ENCODE measurements around a stretch of chr16.

- RRBS = no CpG with 5 or more reads among the region's 2 CpGs
Measured at GRCh38 chr16:17227464-17227874, 243.3 kb downstream of the XYLT1 start.

- RRBS = 24% methylated on average over 3 of the region's 12 CpGs
Measured at GRCh38 chr16:17277760-17278331, 192.9 kb downstream of the XYLT1 start.

GRCh38 chr16:17302985-17303422 lies 167.8 kb downstream of the XYLT1 start:
- RRBS = no CpG with 5 or more reads among the region's 6 CpGs

- RRBS = no CpG with 5 or more reads among the region's 9 CpGs
Measured at GRCh38 chr16:17339745-17340990, 130.6 kb downstream of the XYLT1 start.

- RRBS = no CpG with 5 or more reads among the region's 10 CpGs
Measured at GRCh38 chr16:17360907-17361456, 109.8 kb downstream of the XYLT1 start.

GRCh38 chr16:17382954-17383497 lies 87.7 kb downstream of the XYLT1 start:
- RRBS = no CpG with 5 or more reads among the region's 9 CpGs

GRCh38 chr16:17468418-17468904 lies 2.3 kb downstream of the XYLT1 start:
- RRBS = no CpG with 5 or more reads among the region's 6 CpGs

DNA sequence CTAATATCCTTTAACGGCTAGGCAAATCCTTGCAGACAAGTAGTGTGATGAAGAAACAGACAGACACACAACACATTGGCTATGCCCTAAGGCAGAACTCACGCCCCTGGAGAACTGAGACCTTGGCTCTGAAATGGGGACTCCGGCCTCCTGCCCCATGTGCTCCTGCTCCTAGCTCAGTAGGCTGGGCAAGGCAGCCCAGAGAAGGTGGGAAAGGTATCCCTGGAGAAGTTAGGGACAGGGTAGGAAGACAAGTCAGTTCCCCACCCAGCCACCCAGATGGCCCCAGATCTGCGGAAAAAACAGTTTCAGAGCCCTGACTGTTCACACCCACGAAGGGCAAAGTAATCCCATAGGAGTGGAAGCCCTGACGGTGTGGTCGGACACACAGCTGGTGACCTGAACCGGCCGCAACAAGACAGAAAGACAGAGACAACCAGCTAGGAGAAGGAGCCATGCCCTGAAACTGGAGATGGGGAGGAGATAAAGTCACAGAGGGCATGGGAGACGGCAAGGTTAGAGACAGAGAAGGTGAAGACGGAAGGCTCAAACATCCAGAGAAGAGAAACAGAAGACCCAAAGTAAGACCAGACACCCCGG lies 1.4 kb downstream of the XYLT1 start:
- RRBS = no CpG with 5 or more reads among the region's 12 CpGs

GRCh38 chr16:17939623-17940212 lies 396.8 kb downstream of the NPIPA8 start:
- RRBS = no CpG with 5 or more reads among the region's 5 CpGs

GRCh38 chr16:18520684-18521179 lies 41.2 kb downstream of the NOMO2 start:
- RRBS = no CpG with 5 or more reads among the region's 19 CpGs

GRCh38 chr16:18524183-18524706 lies 37.7 kb downstream of the NOMO2 start:
- RRBS = no CpG with 5 or more reads among the region's 11 CpGs

DNA sequence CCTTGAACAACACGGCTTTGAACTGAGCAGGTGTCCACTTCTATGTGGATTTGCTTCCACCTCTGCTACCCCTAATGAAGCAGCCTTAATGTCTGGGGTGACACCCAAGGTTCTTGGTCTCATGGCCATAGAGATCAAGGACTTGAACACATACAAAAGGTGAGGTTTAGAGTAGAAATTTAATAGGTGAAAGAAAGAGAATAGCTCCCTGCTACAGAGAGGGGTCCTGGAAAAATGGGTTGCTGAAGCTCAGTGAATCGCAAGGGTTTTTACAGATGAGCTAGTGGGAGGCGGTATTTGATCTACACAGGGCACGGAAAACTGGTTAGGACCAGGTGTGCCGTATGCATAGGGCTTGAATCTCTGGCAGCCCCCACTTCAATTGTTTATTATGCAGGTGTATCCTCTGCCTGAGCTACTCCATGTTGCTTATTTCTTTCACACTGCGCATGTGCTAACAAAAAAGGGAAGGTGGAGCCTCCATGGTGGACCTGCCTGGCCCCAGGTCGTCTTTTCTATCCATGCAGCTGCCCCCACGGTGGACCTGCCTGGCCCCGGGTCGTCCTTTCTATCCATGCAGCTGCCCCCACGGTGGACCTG lies 28.0 kb upstream of the TMC7 start:
- RRBS = no CpG with 5 or more reads among the region's 11 CpGs

GRCh38 chr16:18989175-18989779 lies 5.5 kb downstream of the TMC7 start:
- RRBS = no CpG with 5 or more reads among the region's 11 CpGs

GRCh38 chr16:19384734-19385091 lies 33.0 kb upstream of the TMC5 start:
- RRBS = no CpG with 5 or more reads among the region's 2 CpGs

DNA sequence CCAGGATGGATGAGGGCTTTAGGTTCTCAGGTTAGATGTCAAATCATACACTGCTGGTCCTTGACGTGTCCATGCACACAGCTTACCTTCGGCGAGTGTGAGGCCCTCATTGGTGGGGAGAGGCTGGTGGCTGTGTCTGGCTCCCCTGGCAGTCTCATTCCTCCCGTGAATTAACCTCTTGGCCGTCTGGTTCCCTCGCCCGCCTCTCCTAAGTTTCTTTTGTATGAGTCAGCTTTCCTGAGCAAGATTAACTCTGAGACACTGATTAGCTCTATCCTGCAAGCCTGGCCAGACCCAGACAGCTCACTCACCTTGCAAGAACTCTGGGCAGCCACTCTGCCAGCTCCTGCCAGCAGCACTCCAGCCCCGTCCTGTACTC lies 39.8 kb downstream of the VPS35L start:
- RRBS = no CpG with 5 or more reads among the region's 8 CpGs

DNA sequence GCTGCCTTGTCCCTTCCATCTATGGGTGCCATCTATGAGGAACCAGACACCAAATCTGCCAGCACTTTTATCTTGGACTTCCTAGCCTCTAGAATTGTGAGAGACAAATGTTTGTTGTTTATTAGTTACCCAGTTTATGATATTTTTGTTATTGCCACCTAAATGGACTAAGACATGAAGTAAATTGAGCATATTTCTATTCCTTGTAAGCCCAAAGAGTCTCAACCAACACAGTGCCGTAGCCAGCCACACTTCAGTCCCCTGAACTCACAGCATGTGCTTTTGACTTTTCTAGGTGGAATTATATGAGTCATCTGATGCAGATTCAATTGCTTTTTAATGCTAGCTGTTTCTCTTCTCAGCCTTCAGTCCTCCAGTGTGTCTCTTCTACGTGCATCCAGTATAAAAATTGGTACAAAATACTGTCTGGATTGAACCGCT lies 38.9 kb downstream of the IQCK start:
- RRBS = no CpG with 5 or more reads among the region's 3 CpGs

DNA sequence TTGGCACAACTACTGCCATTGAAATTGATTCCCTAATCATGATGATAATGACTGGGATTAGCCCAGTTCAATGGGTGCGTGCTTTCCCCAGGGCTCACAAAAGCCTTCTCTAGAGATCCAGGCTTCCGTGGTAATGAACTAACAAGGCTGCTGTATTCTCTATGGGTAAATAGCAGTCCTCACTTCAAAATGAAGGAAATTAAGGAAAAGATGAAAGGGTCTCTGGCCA lies 67.4 kb downstream of the GPRC5B start:
- RRBS = no CpG with 5 or more reads among the region's 2 CpGs

DNA sequence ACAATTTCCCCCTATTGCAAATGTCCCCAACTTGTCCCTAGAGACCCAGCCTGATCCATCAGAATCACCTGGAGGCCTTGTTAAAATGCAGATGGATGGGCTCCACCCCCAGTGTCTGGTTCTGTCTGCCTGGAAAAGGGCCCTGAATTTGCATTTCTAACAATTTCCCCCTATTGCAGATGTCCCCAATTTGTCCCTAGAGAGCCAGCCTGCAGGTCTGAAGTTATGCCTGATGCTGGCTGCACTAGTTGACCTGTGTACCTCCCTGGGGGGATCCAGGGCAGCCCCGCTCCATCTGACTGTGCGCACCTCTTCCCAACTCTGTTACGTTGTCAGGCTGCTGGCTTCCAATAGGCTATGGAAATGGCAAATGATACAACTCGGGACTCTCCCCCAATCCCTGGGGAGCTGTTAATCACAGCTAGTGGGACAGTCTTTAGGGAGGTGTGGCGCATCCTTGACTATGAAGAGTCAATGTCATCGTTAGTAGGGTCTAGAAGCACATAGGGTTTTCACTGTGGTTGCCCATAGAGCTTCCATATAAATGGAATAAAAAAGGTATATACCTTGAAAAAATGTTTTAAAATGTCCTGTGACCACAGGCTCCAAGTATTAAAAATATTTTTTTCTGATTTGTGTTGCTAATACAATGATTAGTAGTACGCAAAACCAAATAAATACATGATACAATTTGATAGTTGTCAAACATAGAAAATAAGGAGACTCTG lies 30.1 kb downstream of the GPRC5B start:
- RRBS = no CpG with 5 or more reads among the region's 7 CpGs

DNA sequence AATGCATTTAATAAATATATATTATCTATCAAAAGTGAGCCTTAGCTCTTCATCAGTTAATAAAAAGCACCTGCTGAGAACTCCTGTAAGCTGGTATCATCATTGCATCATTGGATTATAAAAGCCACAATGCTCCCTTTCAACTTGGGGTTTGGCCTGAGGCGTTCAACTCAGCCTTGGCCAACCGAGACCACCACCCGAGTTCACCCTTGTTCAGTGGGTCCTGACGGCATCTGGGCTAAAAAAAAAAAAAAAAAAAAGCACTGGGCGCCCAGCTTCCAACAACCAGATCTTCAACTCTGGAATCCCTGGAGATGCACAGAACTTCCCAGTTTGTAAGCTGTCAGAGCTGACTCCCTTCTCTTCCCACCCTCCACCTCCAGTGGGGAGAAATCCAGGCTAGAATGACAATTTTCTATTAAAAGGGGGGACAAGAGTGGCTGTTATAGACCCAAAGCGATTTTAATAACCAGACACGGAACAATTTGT lies 27.1 kb downstream of the GPRC5B start:
- RRBS = no CpG with 5 or more reads among the region's 7 CpGs